Liver (tissue), 9 donors: Measurements from ENCODE around the genes GGT5, GUCD1 and SNRPD3.

DNA sequence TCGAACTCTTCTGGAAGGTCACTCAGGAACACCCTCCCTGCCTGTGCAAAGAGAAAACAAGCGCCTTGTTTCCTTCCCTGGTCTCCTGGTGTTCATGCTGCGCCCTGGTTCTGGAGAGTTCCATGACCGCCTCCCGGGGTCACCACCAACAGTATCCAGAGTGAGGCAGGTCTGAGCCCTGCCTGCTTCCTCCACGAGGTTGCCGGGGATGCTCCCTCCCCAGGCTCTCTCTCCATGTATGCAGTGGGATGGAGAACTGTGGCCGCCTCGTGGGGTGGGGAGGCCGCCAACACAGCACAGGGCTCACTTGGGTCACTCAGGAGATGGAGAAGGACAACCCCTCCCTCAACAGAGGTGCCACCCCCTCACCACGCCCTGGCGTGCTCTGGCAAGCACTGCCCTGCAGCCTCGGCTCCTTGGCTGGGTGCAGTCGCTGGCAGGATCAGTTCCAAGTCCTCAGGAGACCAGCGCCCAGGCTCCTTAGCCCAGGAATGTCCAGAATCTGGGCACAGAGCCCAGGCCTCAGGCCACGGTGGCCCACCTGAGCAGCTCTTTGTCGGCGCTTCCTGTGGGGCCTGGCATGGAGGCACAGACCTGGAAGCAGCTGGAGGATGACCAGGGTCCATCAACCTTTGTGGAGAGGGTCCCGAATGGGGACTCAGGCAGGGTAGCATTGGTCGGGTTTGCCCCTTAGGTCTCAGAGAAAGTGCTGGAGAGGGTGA, 7.9 kb downstream of the SUSD2 start:
- PRO-cap, 5 experiments, result no peak in any of the 5 experiments
- RAMPAGE, long total RNA, 2 experiments, result no peak in any of the 2 experiments
- RRBS, result 55% methylated on average over 3 of the region's 20 CpGs

DNA sequence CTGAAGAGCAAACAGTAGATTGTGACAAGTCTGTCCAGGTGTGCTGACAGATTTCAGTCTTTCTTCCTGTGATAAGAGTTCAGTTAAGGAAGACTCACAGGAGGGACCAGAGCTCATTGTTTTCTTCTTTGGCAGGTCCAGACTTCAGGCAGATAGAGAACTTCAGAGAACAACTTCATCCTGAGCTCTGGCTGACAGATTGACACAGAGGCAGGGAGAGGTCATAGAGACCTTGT, 14.4 kb downstream of the SUSD2 start:
- PRO-cap, 5 experiments, result no peak in any of the 5 experiments
- RAMPAGE, long total RNA, 2 experiments, result no peak in any of the 2 experiments

- PRO-cap, 5 experiments, result no peak in any of the 5 experiments
- RAMPAGE, long total RNA, 2 experiments, result start-site peak on the minus strand in 1 of 2 experiments, at chr22:24245077-24245082 at its widest, 1,668 reads per replicate
- RRBS, result 26% methylated on average over 3 of the region's 14 CpGs
Observed at GRCh38 chr22:24244902-24245417, at the start of gene GGT5. TSS of gene GGT5 (minus strand) at chr22:24245082.

GRCh38 chr22:24292135-24292595, 21.5 kb downstream of the SPECC1L start:
- PRO-cap, 5 experiments, result peak in 4 of 5 experiments; most common minus-strand start chr22:24292185 (in 4)
- RAMPAGE, long total RNA, 2 experiments, result no peak in any of the 2 experiments
- RRBS, result no CpG with 5 or more reads among the region's 1 CpG

- PRO-cap, 5 experiments, result peak in 3 of 5 experiments; most common plus-strand start chr22:24455973 (in 3); most common minus-strand start chr22:24455881 (in 2)
- RAMPAGE, long total RNA, 2 experiments, result no peak in any of the 2 experiments
- RRBS, result no CpG with 5 or more reads among the region's 8 CpGs
Observed at GRCh38 chr22:24455671-24456254, 28.4 kb downstream of the ADORA2A start.

DNA sequence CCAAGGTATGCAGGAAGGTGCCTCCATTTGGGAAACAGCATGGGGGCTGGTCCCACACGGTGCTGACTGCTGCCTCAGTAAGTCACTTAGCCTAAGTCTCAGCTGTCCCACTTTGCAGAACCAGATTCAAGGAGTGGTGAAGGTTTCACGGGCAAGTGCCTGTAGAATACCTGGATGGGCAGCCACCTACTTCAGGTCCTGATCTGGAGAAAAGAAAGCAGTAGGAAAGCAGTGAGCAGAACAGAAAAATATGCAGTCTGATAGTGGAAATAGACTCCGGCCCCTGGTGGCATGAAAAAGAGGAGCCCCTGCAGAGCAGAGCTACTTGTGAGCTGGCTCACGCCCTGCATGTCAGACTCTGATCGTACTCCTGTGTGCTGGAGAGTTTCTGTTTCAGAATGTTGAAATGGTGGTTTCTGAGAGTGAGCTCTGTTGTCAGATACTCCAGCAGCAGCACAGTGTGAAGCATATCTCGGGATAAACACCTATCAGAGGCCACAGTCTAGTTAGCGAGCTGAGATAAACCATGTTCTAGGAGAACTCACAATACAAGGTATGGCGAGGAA, 33.3 kb downstream of the ADORA2A start:
- PRO-cap, 5 experiments, result no peak in any of the 5 experiments
- RAMPAGE, long total RNA, 2 experiments, result no peak in any of the 2 experiments
- RRBS, result no CpG with 5 or more reads among the region's 8 CpGs

GRCh38 chr22:24533556-24533755, 21.5 kb downstream of the GUCD1 start:
- PRO-cap, 5 experiments, result no peak in any of the 5 experiments
- RAMPAGE, long total RNA, 2 experiments, result no peak in any of the 2 experiments
- RRBS, result no CpG with 5 or more reads among the region's 2 CpGs

DNA sequence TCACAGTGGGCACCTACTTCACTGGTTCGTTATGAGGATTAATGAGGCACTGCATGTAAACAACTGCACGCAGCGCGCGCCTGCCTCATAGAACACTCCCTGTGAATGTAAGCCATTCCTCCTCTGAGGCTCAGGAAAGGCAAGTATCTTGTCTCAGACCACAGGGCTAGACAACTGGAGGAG, 964 bp downstream of the GUCD1 start:
- PRO-cap, 5 experiments, result peak in 1 of 5 experiments; most common minus-strand start position 31 of the sequence (in 1)
- RAMPAGE, long total RNA, 2 experiments, result no peak in any of the 2 experiments
- RRBS, result no CpG with 5 or more reads among the region's 5 CpGs

- PRO-cap, 5 experiments, result peak in 5 of 5 experiments; most common plus-strand start chr22:24554390 (in 1); most common minus-strand start chr22:24555110 (in 4)
- RAMPAGE, long total RNA, 2 experiments, result start-site peak on the minus strand in 1 of 2 experiments, at chr22:24555060-24555143 at its widest, 481 reads per replicate
- RRBS, result 3% methylated on average over 12 of the region's 72 CpGs
Observed at GRCh38 chr22:24554266-24555303, at the start of gene GUCD1. TSS of gene GUCD1 (minus strand) at chr22:24555138.

GRCh38 chr22:24555304-24556409, at the start of gene SNRPD3:
TSS of gene SNRPD3 (plus strand) at chr22:24555999.
- PRO-cap, 5 experiments, result peak in 5 of 5 experiments; most common plus-strand start chr22:24555474 (in 3); most common minus-strand start chr22:24555891 (in 5)
- RAMPAGE, long total RNA, 2 experiments, result start-site peak on the plus strand in 2 of 2 experiments, at chr22:24555957-24556040 at its widest, 2,252 to 2,608 reads per replicate; start-site peak on the minus strand in 1 of 2 experiments, at chr22:24555839-24555914 at its widest, 48 reads per replicate
- RRBS, result 2% methylated on average over 20 of the region's 66 CpGs

GRCh38 chr22:24630771-24631478, 27.9 kb downstream of the GGT1 start:
- PRO-cap, 5 experiments, result no peak in any of the 5 experiments
- RAMPAGE, long total RNA, 2 experiments, result no peak in any of the 2 experiments
- RRBS, result no CpG with 5 or more reads among the region's 8 CpGs

GRCh38 chr22:24697281-24698066, 77.0 kb downstream of the PIWIL3 start:
- PRO-cap, 5 experiments, result no peak in any of the 5 experiments
- RAMPAGE, long total RNA, 2 experiments, result no peak in any of the 2 experiments
- RRBS, result no CpG with 5 or more reads among the region's 8 CpGs

DNA sequence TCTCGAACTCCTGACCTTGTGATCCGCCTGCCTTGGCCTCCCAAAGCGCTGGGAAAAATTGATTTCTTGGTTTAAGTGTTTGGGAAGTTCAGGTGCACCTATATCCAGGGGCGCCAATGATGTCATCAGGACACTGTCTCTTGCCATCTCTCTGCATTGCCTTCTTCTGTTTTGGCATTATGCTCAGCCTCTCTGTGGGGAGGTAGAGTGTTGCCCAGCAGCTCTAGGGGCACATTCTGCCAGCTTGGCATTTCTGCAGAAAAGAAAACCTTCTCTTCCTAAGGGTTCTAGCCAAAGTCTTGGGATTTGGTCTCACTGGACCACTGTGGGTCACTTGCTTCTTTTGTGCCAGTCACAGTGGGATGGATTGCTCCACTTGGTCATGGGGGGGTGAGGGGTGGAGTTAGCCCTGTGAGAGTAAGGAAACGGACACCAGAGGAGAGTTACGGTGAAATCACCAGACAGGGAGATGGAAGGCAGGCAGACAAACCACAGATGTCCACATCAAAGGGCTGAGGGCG, 10.7 kb downstream of the SGSM1 start:
- PRO-cap, 5 experiments, result no peak in any of the 5 experiments
- RAMPAGE, long total RNA, 2 experiments, result no peak in any of the 2 experiments
- RRBS, result no CpG with 5 or more reads among the region's 7 CpGs

DNA sequence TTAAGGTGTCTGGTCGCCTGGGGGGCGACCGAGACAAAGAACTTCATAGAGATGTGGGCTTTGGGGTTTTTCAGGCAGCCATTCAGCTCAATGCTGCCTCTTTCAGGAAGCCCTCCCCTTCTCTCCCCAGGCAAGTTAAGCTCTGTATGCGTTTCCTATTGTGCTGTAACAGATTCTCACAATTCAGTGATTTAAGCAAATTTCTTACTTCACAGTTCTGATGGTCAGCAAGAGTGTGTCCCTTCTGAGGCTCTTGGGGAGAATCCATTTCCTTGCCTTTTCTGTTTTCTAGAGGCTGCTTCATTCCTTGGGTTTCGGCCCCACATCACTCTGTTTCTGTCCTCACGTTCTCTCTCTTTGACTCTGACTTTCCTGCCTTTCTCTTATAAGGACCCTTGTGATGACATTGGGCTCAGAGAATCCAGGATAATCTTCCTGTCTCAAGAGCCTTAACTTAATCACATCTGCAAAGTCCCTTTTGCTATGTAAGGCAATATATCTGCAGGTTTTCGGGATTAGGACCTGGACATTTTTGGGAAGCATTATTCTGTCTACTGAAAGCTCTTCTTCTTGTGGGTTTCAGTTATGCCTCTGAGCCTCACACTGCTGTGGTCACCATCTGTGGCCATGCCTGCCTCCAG, 54.1 kb downstream of the KIAA1671 start:
- PRO-cap, 5 experiments, result no peak in any of the 5 experiments
- RAMPAGE, long total RNA, 2 experiments, result no peak in any of the 2 experiments
- RRBS, result no CpG with 5 or more reads among the region's 7 CpGs

GRCh38 chr22:25015152-25015822, 62.8 kb downstream of the KIAA1671 start:
- PRO-cap, 5 experiments, result no peak in any of the 5 experiments
- RAMPAGE, long total RNA, 2 experiments, result no peak in any of the 2 experiments
- RRBS, result no CpG with 5 or more reads among the region's 3 CpGs

DNA sequence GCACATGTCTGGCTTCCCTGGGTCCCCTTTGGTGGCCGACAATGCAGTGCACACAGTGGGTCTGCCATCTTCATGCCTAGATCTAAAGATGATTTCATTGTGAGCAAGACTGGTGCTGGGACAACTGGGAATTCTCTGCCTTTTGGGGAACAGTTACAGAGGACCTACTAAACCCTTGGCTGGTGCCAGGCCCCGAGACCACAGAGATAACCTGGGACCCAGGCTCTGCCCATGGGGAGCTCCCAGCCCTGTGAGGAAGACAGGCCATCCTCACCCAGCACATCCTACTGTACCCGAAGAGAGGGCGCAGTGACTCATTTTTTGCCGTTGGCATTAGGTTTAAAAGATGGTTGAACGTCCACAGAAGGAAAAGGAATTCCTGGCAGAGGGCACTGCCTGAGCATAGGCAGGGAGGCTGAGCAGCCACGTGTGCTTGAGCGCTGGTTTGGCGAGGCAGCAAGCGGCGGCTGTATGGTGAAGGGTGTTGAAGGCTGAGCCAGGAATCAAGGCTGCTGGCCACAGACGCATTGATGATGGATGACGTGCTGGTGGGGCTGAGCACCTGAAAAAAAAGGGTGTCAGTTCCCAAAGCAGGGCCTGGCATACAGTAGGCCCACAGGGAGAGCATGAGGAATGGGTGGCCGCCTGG, 112.3 kb downstream of the KIAA1671 start:
- PRO-cap, 5 experiments, result no peak in any of the 5 experiments
- RAMPAGE, long total RNA, 2 experiments, result no peak in any of the 2 experiments
- RRBS, result no CpG with 5 or more reads among the region's 14 CpGs

DNA sequence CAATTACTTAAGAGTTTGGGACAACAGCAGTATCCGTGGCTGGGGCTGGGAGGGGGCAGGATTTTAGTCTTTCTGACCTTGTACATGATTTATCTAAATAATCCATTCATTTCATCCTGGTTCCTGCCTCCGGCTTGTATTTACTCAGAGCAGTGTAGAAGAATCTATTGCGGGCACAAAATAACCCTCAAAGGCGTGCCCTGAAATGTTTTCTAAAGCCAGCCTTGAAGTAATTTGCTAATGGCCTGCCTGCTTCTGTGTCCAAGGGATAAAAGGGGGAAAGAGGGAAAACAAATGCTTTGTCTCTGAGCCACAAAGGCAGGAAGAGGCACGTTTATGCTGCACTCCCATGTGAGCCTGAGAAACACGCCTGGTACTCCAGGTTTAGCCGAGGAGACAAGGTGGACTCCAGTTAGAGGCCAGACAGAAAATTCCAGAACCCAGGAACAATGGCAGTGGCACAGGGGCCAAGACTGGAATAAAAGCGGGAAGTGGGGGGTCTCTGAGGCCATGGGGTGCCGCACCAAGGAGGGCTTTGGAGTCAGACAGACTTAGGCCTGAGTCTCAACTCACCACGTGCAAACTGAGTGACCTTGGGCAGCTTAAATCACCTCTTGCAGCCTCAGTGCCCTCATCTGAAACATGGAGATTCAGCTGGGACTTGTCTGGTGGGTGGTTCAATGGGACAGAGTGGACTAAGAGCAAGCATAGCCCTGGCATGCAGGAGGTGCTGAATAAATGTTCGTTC, 84.7 kb upstream of the CRYBB3 start:
- PRO-cap, 5 experiments, result no peak in any of the 5 experiments
- RAMPAGE, long total RNA, 2 experiments, result no peak in any of the 2 experiments
- RRBS, result no CpG with 5 or more reads among the region's 11 CpGs

DNA sequence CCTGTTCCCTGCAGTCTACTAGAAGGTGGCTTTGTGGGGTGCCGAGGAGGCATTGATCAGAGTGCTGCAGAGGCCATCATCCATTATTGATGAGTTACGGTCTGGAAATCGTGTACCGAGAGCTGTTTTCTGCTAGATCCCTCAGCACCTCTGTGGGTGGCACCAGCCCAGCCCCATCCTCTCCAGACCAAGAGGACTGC, 131.1 kb downstream of the MYO18B start:
- PRO-cap, 5 experiments, result no peak in any of the 5 experiments
- RAMPAGE, long total RNA, 2 experiments, result no peak in any of the 2 experiments
- RRBS, result no CpG with 5 or more reads among the region's 4 CpGs

DNA sequence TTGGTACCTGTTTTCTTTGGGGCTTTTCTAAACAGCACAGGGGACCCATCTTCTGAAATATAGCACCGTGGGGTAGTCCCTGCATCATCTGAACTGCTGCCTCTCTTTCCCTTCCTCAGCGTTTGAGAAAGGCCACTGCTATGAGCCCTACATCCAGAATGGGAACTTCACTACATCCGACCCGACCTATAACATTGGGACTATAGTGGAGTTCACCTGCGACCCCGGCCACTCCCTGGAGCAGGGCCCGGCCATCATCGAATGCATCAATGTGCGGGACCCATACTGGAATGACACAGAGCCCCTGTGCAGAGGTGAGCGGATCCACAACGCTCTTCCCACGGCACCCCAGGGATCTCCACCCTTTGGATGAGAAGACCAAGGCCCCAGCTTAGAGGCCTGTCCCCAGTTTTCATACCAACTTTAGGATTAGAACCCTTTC, 117.4 kb upstream of the ASPHD2 start:
- PRO-cap, 5 experiments, result no peak in any of the 5 experiments
- RAMPAGE, long total RNA, 2 experiments, result no peak in any of the 2 experiments
- RRBS, result no CpG with 5 or more reads among the region's 12 CpGs

- PRO-cap, 5 experiments, result no peak in any of the 5 experiments
- RAMPAGE, long total RNA, 2 experiments, result no peak in any of the 2 experiments
- RRBS, result over 99% methylated on average over 6 of the region's 21 CpGs
Observed at GRCh38 chr22:26452408-26453220, 23.6 kb downstream of the ASPHD2 start.